Ileum (tissue), 1 donor: Measurements from ENCODE around the genes APOD and TNK2.

- PRO-cap = no peak
These were observed 110.5 kb downstream of the XXYLT1 start for GRCh38 chr3:195160278-195161061.

DNA sequence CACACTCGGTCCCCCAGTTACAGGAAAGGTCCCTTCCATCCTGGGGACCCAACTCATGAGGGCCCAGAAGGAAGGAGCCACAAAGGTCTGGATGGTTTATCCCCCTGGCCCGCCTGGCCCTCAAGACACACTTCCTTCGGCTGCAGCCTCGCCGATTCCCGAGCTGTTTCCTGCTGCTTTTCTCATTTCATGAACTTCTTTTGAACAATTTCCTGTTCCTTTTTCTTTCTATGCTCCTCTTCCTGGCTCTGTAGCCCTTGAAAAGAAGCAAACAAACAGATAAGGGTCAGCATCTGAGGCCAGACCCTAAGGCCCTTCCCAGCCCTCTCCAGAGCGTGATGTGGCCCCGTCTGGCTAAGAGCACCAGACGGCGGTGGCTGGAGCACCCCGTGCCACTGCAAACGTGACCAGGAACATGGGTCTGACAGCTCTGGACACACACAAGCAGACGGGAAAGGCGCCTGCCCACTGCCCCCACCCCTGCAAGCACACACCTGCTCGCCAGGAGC, 90.6 kb downstream of the XXYLT1 start:
- PRO-cap = no peak

DNA sequence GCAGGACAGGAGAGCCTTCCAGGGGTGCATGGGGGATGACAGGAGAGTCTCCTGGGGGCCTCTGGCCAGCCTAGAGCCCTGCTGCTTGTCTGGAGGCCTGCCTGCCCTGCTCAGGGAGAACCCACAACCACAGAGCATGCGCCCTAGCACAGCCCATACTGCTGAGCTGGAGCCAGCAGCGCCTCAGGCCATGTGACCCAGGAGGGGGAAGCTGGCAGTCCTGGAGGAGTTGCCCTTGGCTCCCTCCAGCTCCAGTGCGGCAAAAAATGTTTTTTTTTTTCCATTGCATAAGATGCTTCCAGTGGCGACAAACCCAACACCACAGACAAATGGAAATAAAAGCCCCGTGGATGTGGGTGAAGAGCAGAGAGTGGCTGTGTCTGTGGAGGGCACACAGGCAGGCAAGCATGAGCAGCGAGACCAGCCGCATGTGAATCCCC, 49.5 kb downstream of the XXYLT1 start:
- PRO-cap = no peak

- PRO-cap = no peak
These were observed 17.9 kb downstream of the XXYLT1 start for GRCh38 chr3:195252936-195253633.

- PRO-cap = no peak
These were observed 74.5 kb downstream of the ACAP2 start for GRCh38 chr3:195368403-195368686.

DNA sequence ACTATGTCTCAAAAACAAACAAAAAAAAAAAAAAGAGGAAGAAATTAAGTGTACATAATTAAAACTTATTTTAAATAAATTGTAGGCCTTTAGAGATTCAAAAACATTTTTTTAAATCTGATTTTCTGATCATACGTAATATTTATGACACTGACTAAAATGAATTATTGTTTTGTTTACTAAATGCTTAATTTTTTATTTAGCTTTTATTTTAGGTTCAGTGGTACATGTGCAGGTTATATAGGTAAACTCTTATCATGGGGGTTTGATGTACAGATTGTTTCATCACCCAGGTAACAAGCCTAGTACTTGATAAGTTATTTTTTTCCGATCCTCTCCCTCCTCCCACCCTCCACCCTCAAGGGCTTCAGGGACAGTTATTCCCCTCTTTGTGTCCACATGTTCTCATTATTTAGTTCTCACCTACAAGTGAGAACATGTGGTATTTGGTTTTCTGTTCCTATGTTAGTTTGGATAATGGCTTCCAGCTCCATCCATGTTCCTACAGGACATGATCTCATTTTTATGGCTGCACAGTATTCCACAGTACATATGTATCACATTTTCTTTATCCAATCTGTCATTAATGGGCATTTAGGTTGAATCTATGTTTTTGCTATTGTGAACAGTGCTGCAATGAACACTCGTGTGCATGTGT, 73.6 kb downstream of the ACAP2 start:
- PRO-cap = no peak

DNA sequence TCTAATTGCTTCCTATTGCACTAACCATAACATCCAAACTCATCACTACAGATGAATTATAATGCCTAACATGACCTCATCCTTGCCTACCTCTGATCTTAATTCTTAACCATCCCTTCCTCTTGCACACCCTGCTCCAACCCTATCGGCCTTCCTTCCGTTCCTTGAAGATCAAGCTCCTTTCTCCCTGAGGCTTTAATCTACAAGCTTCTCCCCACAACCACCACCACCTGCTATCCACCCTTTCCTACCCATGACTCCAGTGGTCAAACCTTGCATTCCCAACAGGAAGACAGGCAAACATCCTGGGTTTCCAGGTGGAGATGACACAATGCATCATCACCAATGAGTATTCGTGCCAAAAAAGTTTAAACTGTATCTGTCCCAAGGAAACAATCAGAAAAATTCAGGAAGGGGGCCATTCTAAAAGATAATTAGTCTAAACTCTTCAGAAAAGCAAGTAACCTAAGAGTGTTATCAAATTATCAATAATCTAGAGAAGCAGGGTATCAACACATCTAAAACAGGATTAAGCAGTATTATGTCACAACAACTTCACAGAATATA, 16.7 kb downstream of the ACAP2 start:
- PRO-cap = no peak

- PRO-cap = no peak
These were observed 15.5 kb upstream of the PPP1R2 start for GRCh38 chr3:195558586-195559021.

DNA sequence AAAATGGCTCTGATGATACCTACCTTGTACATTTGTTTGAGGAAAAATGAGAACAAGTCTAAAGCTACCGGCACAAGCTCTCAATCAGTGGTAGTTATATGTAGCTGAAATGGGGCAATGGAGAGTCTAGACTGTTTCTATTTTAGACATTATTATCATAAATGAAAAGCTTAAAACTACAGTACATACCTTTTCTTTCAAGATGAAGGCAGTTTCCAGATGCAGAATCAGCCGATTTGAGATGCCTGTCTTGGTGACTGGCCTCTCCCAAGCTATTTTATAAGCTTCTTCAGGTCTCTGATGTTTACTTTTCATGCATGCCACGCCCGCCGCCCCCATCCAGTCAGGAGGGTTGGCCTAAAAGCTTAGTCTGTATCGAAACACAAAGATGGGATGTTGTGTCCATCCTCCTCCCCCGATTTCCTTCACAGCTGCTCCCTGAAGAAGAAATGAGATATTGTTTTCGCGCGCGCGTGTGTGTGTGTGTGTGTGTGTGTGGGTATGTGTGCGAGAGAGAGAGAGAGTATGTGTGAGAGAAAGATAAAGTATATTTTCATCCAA, at the start of gene APOD:
TSS of gene APOD (minus strand) at position 252 of the 561 bp plus-strand sequence.
- PRO-cap = no peak

- PRO-cap = no peak
These were observed 52.2 kb upstream of the APOD start for GRCh38 chr3:195635914-195636270.

DNA sequence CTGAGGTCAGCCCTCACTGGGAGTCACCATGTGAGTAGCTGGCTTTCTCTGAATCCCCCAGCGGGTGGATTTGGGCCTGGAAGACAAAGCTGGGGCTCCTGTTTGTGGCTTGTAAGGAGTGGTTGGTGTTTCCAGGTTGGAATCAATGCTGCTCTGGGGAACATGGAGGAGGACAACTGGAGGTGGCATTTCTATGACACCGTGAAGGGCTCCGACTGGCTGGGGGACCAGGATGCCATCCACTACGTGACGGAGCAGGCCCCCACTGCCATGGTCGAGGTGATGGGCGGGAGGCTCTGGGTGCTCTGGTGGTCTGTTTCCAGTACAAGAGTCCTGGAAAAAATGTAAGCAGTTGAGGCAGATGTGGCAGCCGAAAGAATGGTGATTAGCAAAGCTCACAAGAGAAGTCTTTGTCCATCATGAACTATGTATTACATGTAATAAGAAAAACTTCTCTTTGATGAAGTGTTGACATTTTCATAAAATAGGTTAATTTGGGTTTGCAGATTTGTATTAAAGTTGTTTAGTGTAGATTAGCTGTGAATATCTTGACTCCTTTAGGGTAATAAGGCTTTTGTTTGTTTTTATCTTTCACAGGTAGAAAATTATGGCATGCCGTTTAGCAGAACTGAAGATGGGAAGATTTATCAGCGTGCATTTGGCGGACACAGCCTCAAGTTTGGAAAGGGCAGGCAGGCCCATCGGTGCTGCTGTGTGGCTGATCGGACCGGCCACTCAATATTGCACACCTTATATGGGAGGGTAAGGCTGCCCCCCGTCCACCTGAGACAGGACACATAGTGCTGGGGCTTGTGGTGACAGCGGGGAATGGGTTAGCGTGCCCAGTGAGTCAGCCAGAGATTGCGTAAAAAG, 57.1 kb upstream of the MUC20 start:
- PRO-cap = no peak

DNA sequence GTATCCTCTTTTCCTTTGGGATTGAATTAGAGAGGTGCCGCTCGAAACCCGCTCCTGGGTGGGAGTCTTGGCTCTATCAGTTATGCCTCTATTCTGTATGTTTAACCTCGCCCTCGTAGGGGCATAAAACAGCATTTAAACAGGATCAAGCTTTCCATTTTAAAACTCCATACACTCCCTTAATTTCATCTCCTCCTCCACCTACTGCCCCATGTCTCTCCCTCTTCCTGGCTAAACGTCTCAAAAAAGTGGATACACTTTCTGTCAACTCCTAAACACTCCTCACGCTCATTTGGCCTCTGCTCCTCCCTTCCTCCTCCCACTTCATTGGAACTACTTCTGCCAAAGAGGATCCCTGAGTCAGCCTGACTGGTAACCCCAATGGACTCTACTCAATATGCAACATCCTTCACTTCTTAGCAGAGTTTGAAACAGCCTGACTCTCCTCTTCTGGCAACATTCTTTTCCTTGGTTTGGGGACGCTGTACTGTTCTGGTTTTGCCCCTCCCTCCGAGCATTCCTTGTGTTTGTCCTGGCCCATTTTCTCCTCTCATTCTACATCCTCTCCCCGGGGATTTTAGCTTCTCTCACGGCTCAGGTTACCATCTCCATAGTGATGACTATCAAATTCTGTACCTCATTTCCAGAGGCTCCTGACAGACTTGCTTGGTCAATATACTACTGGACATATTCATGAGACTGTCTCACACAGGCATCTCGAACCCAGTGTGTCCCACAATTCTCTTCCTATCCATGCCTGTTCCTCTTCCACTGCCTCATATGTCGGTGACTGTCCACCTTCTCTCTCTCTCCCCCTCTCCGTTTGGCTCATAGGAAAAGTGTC, 22.9 kb upstream of the MUC20 start:
- PRO-cap = no peak

GRCh38 chr3:195802724-195803216, 9.0 kb downstream of the MUC4 start:
- PRO-cap = no peak

DNA sequence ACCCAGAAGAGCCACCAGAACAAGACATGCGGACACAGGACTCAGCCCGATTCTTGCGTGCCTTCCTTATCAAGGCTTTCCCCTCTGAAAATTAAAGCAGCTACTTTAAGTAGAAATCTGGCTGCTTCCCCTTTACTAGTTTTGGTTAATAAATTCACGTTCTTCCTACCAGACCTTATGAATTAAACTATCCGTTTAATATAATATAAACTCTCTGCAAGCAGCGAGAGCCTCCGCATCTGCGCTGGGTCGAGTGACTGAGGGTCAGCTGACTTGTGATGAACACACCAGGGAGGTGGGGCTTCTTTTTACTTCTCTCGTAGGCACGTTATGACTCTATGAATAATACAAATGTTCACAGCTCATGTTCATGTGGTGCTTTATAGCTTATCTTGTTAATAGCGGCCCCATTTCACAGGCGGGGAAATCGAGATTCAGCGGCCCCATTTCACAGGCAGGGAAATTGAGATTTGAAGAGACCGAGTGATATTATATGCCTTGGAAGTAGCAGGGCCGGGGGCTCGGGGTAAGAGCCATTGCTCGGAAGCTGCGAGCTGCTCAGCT, 8.4 kb downstream of the MUC4 start:
- PRO-cap = no peak

DNA sequence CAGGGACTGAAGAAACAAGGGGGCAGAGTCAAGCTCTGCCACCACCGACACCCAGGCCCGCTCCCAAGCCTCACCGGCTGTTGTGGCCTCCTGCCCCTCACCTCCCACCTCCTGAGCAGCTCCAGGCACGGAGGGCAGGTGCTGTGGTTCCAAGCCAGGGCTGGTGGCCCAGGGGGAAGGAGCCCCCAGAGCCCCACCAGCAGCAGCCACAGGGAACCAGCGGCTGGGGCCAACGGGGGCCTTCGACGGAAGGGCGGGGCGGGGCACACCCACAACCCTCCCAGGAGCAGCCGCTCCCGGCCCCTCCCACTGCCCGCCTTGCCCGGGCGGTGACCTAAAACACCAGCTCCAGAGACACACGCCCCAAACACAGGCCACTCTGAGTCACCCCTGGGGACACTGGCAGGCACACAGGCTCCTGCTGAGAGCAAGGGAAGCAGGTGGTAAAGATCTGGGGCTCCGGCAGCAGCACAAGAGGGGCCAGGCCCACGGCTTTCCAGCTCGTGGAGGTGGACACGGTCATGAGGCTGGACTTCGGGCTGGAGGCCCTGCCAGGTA, 31.8 kb downstream of the TNK2 start:
- PRO-cap = no peak

- PRO-cap = no peak
These were observed 23.4 kb downstream of the TNK2 start for GRCh38 chr3:195884646-195885724.

DNA sequence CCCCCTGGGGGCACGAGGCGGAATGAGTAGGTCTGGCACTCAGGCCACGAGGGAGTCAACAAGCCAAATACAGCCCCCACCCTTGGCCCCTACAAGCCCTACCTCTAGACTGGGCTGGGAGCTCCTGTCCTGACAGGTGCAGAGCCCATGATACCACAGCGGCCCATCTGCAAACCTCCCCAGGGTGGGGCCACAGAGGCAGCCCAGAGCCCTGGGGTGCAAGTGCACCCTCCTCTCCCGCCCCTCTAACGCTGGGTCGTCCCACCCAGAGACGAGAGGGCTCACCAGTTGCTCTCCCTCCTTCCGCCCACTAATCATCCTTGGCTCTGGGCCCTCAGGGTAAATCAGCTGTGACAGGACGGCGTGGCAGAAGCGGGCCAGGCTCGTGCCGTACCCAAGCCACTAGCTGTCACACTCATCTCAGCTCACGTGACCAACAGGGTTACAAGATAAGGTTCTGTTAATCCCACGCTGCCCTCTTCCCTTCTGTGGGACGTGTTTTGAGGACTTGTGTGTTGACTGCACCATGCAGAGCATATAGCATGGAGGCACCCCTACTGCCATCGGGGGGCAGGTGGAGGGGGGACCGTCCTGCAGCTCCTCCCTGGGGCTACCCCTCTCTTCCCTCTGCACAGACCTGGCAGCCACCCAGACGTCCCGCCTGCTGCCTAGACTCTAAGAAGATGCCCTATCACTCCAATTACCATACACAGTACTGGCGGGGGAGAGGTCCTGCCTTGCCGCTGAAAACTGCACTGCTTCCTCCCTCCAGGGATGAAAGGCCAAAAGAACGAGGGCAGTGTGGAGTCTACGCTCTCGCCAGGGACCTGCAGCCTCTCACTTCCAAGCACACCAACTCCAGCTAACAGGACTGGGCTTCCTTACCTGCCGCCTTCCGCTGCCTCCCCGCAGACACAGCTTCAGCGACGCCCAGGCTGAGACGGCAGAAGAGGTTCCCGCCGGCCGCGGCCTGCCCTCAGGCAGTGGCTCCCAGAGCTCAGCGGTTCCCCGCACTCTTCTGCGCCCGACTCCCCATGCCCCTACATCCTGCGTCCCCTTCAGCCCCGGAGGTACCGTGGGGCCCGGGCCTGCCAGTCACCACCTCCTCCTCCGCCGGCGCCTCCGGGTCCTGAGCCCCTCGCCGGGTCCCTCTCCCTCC, at the start of gene TNK2:
TSS of gene TNK2 (minus strand) at position 952 of the 1,159 bp plus-strand sequence.
- PRO-cap = no peak

- PRO-cap = no peak
These were observed 33.6 kb upstream of the TNK2 start for GRCh38 chr3:195941699-195942611.

DNA sequence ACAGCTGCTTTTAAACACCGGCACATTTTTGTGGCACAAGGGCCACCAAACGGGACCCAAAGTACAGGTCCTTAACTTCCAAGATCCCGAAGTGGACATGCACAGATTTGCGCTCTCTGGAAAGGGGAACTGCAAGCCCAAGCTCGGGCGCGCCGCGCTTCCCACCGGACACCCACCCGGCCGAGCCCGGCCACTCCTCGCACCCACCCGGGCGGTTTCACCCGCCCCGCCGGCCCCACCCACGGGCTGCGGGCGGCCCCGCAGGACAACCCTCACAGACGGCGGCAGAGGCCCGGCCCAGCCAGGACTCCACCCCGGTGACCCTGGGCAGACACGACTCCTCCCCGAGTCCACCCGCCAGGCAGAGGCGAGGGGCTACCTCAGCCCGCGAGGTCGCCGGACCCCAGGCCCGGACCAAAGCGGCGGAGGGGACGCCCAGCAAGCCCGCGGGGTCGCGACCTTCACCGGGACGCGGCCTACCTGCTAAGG, 81.2 kb upstream of the TNK2 start:
- PRO-cap = bidirectional peak, plus-strand start at position 277 of the sequence, minus-strand start at position 280 of the sequence

GRCh38 chr3:196048810-196049946, 32.7 kb downstream of the TFRC start:
- PRO-cap = no peak